Breast (tissue), 4 donors: ENCODE measurements around the genes GATM and SQOR.

GRCh38 chr15:45117550-45118404 lies 3.7 kb downstream of the DUOXA2 start:
- PRO-cap, 3 experiments: no peak in any of the 3 experiments
- RRBS: 0% methylated on average over 4 of the region's 41 CpGs

GRCh38 chr15:45134533-45135868 lies 5.2 kb downstream of the DUOX1 start:
- PRO-cap, 3 experiments: no peak in any of the 3 experiments
- RRBS: 6% methylated on average over 5 of the region's 84 CpGs

DNA sequence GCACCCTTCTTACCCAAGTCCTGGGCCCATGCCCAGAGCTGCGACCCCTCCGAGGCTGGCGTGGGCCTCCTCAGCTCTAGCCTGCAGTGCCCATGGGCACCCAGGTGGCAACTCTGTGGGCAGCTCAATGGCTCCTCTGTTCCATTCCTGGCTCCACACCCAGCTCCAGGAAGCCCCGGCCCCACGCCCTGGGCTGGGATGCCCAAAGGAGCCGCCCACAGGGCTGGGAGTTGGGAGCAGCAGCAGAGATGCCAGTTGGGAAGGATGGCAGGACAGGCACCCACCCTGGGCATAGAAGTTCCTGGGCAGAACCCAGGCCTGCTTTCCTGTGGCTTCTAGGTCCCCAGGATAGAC lies 6.7 kb downstream of the SHF start:
- PRO-cap, 3 experiments: no peak in any of the 3 experiments
- RRBS: no CpG with 5 or more reads among the region's 6 CpGs

GRCh38 chr15:45377961-45378886 lies at the start of gene GATM:
Gene GATM (minus strand): TSS chr15:45378544.
- PRO-cap, 3 experiments: peak in 3 of 3 experiments; most common plus-strand start chr15:45378272 (in 3); most common minus-strand start chr15:45378544 (in 3)
- RRBS: 1% methylated on average over 50 of the region's 102 CpGs

GRCh38 chr15:45631340-45631918 lies 3.4 kb upstream of the SQOR start:
- PRO-cap, 3 experiments: no peak in any of the 3 experiments
- RRBS: no CpG with 5 or more reads among the region's 4 CpGs

DNA sequence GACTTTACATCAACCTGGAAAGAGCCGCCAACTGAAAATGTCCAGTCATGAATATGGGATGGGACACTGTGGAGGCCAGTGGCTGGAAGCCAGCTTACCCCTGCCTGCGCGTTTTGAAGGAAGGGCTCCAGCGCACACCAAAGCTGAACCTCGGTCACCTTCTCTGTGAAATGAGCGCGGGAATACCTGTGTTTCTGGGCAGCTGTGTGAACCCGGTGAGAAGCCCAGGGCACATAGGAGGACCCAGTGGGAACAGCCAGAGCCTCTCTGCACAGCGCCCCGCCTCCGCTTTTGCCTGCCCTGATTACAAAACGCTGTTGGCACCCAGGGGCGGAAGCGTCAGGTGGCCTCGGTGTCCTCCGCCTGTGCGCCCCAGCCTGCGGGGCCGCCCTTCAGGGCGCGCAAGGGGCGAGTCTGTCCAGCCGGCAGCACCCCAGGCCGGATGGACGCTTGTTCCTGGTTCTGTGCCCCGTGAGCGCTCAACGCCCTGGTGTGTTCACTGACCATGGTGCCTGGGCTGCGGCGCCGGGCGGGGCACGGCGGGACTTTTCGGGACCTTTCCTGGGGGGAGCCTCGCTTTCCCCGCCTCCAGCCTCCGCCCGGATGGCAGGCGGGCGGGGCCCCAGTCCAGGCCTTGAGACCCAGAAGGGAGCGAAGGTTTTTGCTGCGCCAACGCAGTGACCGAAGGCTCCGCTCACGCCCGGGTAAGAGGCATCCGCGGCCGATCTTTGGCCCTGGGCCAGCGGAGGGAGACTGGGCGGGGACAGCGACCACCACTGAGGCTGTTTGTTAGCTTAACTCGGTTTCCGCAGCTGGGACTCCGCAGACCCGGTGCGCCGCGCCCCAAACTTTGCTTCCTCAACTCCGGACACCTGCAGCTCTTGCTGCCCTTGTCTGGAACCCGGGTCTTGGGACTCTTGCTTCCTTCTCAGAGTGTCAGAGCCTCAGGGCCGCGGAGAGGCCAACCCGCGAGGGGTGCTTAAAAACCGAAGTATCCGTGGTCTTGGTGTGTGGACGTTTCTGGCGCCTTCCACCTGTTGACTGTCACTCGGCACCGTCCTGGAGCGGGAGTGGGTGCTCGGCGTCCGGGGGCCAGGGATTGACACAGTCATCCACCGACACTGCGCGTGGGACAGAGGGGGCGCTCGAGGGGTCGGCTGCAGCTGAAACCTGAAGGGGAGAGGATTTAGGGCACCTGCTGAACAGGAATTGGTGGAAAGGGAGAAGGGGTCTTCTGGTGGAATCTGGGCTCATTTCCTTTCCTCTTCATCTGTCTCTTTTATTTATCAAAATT lies at the start of gene SQOR:
Gene SQOR, plus strand, starts transcription at position 625 of the 1,294 bp plus-strand sequence.
- PRO-cap, 3 experiments: peak in 3 of 3 experiments; most common plus-strand start position 644 of the sequence (in 2); most common minus-strand start position 1,072 of the sequence (in 3)
- RRBS: 2% methylated on average over 23 of the region's 83 CpGs

DNA sequence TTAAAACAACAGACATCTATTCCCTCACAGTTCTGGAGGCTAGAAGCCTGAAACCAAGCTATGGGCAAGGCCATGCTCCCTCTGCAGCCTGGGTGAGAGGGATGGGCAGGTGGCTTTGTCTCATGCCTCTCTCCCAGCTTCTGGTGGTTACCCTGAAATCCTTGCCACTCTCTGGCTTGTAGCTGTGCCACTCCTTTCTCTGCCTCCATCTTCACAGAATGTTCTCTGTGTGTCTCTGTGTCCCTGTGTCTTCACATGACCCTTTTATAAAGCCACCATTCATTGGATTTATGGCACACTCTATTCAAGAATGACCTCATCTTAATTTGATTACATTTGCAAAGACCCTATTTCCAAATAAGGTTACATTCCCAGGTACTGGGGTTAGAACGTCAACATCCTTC lies 24.6 kb downstream of the SQOR start:
- PRO-cap, 3 experiments: no peak in any of the 3 experiments
- RRBS: no CpG with 5 or more reads among the region's 1 CpG

DNA sequence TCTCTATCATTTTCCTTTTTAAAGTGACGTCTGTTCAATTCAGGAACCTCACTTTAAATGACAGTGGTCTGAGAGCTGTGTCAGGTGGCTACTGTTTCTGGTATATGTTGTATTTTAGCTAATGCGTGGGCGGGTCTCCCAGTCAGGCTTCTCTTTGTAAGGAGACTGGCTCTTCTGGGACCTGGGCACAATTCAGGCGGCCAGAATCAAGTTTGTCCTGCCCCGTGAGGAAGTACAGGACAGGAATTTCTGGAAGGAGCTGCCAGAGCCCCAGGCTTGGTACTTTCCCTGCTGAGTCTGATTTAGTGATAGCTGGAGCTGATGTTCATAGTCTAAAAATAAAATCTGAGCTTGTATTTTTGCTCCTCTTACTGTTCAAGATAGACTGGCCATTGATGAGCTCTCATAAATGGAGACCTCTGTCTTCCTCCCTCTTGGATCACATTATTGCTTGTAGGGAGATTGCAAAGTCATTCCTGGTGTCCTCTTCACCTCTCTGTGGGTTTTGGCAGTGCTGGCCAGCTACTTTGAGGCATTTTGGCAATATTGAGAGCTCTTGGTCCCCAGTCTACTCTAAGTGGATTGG lies 25.6 kb downstream of the SQOR start:
- PRO-cap, 3 experiments: no peak in any of the 3 experiments
- RRBS: no CpG with 5 or more reads among the region's 5 CpGs

GRCh38 chr15:47504713-47505095 lies 212.6 kb upstream of the SEMA6D start:
- PRO-cap, 3 experiments: no peak in any of the 3 experiments
- RRBS: no CpG with 5 or more reads among the region's 5 CpGs

GRCh38 chr15:47719115-47719778 lies 1.9 kb downstream of the SEMA6D start:
- PRO-cap, 3 experiments: peak in 2 of 3 experiments; most common minus-strand start chr15:47719253 (in 1)
- RRBS: no CpG with 5 or more reads among the region's 16 CpGs

GRCh38 chr15:47722252-47722511 lies 4.9 kb downstream of the SEMA6D start:
- PRO-cap, 3 experiments: no peak in any of the 3 experiments
- RRBS: no CpG with 5 or more reads among the region's 5 CpGs

DNA sequence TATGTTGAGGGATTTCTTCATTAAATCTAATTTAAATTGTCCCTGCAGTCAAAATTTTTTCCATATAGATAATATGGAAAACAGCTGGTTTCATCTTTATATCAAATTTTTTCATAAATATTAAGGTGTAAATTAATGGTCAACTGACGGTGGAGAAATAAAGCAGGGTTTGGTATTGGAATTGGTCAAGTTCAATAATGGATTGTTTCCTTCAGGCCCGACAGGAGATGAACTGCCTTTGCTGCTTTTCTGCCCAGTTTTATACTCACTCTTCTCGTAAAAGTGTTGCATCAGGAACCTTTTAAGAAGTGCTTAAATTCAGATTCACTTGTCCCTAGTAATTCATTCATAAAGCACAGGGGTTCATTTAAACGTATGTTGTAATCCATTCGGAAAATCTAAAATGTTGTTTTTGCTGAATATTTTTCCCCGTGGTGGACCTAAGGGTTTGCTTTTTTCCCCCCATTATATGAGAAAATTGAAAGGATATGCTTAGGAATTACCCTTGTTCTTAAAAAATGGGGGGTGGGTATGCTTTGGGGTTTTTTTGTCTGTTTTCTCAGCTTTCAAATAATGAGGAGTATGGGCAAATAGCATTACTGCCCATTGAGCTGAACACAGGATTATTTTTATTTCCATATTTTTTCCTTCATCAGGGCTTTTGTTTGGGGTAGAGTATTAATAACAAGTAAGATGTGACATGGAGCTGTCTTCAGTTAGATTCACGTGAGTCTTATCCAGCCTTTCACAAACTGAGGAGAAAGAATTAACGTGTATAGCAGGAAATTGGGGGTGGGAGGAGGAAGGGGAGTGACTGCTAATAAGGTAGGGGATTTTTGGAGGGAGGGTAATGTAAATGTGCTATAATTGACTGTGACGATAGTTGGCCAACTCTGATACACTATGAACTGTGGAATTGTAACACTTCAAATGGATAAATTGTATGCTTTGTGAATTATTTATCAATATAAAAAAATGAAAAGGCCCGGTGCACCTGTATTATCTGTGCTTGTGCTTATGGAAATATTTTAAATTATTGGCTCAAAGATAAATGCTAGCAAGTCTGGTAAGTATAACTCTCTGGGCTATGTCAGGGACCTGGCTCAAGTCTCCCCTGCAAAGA lies 8.6 kb downstream of the DUT start:
- PRO-cap, 3 experiments: no peak in any of the 3 experiments
- RRBS: no CpG with 5 or more reads among the region's 10 CpGs

- PRO-cap, 3 experiments: no peak in any of the 3 experiments
- RRBS: no CpG with 5 or more reads among the region's 9 CpGs
Observed at GRCh38 chr15:48557153-48557958, 88.2 kb downstream of the FBN1 start.

GRCh38 chr15:48794537-48795285 lies 16.2 kb downstream of the CEP152 start:
- PRO-cap, 3 experiments: no peak in any of the 3 experiments
- RRBS: no CpG with 5 or more reads among the region's 3 CpGs

GRCh38 chr15:49154607-49155264 lies 663 bp downstream of the COPS2 start:
- PRO-cap, 3 experiments: peak in 1 of 3 experiments; most common plus-strand start chr15:49155049 (in 1)
- RRBS: no CpG with 5 or more reads among the region's 24 CpGs

DNA sequence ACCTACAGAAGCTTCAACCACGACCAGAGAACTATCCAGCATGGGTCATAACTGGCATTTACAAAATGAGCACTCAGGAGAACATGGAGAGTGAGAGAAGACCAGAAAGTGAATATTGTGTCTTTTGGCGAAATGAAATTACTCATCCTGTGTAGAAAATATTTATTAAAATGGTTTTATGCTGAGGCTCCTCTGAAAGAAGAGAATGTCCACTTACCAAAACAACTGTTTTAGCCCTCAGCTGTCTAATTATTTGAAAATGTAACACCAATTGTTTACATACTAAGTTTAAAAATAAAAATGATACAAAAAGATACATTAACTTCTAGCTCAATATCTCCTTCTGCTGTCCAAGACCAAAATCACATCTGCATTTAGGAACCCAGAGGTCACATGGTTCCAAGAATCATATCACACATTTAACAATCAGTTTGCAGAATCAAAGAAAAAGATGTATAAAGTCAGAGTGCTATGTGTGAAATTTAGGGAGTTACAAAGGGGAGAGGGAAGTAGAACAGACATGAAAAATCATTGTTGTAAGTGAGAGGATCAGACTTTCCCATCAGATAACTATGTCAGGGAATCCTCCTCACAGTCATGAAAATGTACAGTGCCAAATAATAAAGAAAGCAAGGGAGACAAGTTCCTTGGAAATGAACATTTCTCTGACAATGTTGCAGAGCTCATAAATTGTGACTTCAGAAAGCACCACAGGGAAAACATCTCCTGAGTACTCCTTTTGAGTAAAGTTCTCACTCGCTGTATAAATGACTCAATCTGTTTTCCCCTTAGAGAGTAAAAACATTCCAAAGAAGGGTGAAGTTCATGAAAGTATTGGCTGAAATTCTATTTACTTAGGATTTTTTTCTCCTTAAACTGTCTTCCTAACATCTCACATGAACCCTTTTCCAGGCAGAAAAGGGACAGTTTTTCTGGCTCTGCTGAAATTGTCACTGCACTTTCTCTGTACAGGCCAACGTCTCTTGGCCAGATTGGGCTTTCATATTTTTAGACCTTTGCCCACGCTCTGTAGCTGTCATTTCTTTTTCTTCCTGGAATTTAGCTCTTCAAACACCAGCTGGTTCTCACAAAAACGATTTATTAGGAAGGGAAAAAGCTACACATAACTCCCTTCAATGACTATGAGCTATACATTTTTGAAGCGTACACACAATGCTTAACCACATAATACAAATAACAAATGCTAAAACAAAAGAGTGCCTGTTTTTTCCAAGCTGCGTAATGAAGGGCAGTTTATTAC lies 216.5 kb downstream of the ATP8B4 start:
- PRO-cap, 3 experiments: no peak in any of the 3 experiments
- RRBS: no CpG with 5 or more reads among the region's 8 CpGs

DNA sequence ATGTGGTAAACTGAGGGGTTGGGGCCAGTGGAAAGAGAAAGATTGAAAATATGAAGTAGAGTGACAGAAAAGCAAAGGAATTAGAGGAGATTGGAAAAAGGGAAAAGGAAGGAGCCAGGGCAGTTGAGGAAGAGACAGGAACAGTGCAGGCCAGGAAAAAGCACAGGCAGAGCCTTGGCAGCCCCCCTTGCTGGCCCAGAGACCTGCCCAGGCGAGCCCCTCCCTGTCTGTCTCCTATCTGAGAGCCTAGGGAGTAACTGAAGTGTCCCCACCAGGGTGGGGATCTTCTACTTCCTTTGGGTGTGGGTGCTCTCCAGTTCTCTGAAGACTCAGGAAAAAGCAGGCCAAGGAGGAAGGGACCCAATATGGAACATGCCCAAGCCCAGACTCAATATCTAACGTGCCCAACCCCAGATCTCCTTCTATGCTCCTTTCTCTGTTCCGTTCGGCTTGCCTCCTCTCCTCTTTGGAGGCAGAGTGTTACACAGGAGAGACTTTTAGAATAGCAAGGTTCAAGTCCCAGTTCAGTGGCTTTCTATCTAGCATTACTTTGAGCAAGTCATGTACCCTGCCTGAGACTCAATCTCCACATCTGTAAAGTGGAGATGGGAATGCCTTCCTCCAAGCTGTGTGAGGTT lies 6.8 kb downstream of the ATP8B4 start:
- PRO-cap, 3 experiments: no peak in any of the 3 experiments
- RRBS: no CpG with 5 or more reads among the region's 4 CpGs

GRCh38 chr15:50164286-50165059 lies 17.5 kb upstream of the SLC27A2 start:
- PRO-cap, 3 experiments: no peak in any of the 3 experiments
- RRBS: no CpG with 5 or more reads among the region's 2 CpGs

GRCh38 chr15:50355848-50355997 lies 725 bp upstream of the GABPB1 start:
- PRO-cap, 3 experiments: no peak in any of the 3 experiments
- RRBS: no CpG with 5 or more reads among the region's 2 CpGs

GRCh38 chr15:50536969-50537526 lies 9.4 kb downstream of the USP50 start:
- PRO-cap, 3 experiments: peak in 1 of 3 experiments; most common minus-strand start chr15:50537248 (in 1)
- RRBS: no CpG with 5 or more reads among the region's 3 CpGs